Brain (tissue), 1 donor: ENCODE data around the gene COL21A1.

DNA sequence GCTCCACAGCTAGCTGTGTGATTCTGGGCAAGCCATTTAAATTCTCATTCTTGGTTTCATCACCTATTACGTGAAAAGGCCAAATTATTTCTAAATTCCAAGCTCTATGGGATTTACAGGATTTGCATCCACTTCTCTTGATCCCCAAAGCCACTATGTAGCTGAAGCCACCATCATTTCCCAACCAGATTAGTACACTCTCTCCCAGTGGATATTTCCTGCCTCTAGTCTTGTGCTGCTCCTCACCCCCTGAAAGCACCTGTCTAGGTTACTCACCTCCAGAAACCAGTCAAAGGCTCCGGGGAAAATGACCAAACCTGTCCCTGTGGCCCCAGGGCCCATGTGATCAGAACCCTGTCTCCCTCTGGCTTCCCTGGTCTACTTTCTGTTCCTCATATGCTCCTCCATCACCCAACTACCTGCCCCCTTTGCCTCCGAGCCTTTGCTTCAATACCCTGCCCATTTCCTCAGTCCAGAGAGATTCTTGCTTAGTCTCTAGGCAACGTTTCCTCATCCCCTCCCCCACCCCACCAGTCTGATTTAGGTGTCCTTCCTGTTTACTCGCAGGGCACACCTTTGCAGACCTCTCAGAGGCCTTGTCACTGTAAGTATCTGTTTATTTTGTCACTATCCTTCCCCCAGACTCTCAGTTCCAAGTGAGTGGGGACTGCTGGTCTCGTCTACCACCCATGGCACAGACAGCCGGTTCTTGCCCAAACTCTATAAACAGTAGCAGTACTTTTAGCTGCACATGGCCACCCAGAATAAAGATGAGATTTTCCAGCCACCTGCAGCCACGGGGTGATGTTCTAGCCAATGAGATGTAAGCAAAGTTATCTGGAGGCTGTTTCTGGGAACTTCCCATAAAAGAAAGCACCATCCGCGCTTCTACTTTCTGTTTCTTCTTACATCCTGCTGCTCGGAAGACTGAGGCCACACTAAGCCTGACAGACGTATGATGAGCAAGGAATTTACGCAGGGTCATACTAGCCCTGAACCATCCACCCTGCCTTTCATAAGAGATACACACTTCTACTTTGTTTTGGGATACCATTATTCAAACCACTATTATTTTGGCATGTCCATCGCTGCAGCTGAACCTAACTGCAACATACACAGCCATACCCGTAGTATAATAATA lies 13.4 kb downstream of the ELOVL5 start:
- RRBS: no CpG with 5 or more reads among the region's 15 CpGs

- RRBS: no CpG with 5 or more reads among the region's 3 CpGs
Measured at GRCh38 chr6:53464731-53465054, 80.2 kb downstream of the GCLC start.

GRCh38 chr6:53500020-53500713 lies 44.7 kb downstream of the GCLC start:
- RRBS: no CpG with 5 or more reads among the region's 5 CpGs

DNA sequence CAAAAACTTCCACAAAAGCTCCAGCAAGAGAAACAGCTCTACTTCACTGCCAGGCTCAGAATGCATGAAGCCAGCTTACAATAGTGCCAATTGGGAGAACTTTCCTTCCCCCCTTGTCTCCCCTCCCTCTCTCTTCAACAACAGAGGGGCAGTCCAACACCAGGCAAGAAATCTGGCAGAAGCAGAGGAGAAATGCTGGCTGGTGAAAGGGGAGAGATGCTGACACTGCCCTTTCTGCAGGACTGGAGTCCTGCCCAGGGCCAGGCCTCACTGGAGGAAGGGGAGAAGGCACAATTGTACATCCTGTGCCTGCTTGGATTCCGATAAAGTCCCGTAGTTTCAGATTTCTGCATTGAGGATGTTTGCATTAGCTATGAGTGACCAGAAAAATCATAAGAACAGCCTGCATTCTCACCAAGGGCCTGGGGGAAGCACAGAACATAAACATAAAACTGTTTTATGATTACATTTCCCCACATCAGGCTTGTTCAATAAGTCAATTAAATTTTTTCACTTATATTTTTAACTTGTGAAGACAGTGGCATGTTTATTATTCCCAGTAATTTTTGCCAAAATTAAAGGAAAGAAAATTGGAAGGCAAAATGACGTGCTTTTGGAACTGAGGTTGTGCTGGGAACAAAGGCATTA lies 148.7 kb downstream of the LRRC1 start:
- RRBS: no CpG with 5 or more reads among the region's 3 CpGs

DNA sequence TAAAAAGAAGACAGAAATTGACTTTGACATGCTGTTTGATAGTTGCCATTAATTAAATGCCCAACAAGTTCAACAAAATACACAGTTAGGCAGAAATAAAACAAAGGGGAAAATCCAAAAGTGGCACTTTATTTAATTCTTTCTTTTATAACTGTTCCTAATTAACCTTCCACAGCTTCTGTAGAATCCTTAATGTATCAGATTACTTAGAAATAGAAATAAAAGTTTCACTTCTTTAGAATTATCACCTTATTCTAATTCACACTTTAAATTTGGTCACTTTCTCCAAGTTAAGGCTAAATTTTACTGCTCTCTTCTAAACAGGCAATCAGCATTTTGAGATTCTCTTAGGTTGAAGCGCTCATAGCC lies 44.0 kb upstream of the MLIP start:
- RRBS: no CpG with 5 or more reads among the region's 1 CpG

DNA sequence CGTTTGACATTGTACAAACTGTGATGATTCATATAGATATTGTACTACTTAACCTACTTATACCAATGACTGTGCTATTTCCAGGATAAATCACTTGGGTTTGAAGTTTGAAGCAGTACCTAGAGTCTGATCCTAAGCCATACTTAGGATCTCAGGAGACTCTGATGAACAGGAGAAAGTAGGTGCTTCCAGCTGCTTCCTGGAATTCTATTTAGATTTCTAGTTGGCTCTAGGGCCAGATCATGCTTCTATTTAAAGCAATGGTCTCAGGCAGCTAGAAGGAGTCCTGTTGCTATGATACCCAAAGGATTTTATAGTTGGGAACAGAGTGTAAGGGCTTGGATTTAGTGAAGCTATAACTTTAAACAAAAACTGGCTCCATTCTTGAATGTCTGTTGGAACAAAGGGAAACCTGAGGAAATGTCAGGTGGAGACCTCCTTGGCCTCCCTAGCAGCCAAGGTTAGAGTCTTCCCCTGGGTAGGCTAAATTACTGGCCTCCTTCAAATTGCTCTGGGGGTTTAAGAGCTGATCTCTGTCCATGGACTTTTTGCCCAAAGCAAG lies 52.3 kb upstream of the TINAG start:
- RRBS: no CpG with 5 or more reads among the region's 1 CpG

- RRBS: no CpG with 5 or more reads among the region's 1 CpG
Measured at GRCh38 chr6:54307159-54307394, 1.2 kb upstream of the TINAG start.

- RRBS: 9% methylated on average over 4 of the region's 26 CpGs
Measured at GRCh38 chr6:54846924-54847325, 354 bp downstream of the FAM83B start.

- RRBS: 3% methylated on average over 6 of the region's 29 CpGs
Measured at GRCh38 chr6:56247239-56247900, at the start of gene COL21A1. COL21A1 (minus strand) TSS chr6:56247580.

DNA sequence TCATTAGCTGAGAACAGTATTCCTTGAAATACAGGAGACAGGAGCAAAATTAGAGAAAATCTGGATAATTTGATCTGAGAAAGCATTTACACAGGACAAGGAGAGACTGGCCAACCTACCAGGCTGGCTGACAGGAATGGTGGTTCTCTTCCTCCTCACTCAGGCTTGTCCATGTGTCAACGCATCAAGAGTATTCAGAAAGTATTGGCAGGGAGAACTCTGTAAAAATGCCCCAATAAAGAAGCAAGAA lies 124.8 kb upstream of the COL21A1 start:
- RRBS: no CpG with 5 or more reads among the region's 1 CpG

DNA sequence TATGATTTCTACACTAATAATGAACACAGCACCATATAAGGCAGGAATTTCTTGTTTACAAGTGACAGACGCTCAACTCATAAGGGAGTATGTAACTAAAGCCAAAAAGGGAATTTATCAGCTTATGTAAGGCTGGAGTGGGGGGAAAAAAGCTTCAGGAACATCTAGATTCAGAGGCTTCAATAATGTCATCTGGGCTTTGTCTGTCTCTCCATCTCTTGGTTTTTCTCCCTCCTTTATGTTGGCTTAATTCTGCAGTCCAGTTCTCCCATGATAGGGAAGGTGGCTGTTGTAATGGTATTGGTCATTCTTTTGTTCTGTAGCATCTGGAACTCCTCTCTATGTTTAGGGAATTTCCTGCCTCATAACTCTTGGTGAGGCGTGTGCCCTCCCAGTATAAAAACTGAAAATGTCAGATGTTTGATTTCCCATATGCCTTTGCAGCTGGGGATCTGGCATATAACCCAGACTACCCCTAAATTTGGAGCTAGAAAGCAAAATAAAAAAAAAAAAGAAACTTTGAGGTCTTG lies 125.2 kb upstream of the COL21A1 start:
- RRBS: no CpG with 5 or more reads among the region's 2 CpGs

DNA sequence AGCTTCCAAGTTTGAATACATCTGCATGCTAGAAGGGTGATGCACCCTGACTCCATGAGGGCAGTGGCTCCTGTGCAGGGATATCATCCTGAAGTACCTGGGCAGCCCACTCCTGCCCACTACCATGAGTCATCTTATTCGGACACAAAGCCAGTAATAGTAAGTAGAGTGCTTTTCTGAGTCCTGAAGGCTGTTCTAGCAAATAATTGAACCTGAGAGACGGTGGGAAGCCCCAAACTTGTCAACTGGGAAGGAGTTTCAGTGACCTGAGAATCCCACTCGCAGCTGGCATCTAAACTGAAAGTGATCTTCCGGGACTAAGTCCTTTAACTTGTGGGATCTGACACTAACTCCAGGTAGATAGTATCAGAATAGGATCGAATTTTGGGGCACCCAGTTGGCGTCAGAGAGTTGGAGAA lies 152.9 kb upstream of the COL21A1 start:
- RRBS: no CpG with 5 or more reads among the region's 6 CpGs

GRCh38 chr6:56510868-56511724 lies 263.7 kb upstream of the COL21A1 start:
- RRBS: no CpG with 5 or more reads among the region's 4 CpGs

DNA sequence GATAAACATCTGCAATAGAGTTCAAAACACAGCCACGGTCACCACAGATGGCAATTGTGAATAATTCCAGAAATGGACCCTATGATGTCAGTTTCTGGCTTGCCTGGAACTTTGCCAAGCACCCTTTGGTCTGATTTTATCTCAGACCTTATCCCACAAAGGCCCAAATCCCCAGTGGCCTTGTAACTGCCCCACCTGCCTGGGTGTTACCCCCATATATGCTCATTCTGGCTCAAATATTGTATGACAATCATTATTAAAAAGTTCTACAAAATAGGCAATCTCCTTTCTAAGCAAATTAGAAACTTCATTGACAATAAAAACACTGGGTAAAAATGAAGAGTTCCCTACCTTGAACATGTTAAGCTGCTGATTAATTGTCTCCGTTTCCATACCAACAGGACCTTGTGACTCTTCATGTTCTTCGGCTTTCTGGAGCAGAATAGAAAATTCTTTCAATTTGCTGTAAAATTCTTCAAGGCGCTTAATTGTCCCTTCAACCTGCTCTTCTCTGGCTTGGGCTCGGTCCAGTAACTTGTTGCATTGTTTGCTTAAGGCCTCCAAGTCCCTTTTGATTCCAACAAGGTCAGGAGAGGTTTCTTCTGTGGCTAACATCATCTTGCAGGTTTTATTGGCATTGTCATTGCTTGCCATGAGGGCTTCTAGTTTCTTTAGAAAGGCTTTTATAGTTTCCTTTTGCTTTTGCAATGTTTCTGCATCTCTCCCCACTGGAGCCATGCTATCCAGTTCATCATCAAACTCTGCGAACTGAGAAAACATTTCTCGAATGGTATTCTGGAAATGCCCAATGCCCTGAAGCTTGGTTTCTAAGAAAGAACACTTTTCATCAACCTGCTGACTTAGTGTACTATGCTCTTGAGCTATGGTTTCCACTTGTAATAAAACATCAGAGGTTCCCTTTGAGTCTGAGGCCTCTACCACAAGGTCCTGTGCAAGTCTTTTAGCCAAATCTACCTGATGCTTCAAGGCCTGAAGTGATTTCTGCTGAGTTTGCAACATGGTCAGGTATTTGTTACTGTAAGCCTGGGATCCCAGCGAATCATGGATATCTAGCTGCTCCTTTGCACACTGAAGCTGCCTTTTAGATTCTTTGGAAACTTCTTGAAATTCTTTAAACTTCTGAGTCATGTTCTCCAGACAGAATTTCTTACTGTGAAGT lies 304.8 kb upstream of the COL21A1 start:
- RRBS: no CpG with 5 or more reads among the region's 8 CpGs

DNA sequence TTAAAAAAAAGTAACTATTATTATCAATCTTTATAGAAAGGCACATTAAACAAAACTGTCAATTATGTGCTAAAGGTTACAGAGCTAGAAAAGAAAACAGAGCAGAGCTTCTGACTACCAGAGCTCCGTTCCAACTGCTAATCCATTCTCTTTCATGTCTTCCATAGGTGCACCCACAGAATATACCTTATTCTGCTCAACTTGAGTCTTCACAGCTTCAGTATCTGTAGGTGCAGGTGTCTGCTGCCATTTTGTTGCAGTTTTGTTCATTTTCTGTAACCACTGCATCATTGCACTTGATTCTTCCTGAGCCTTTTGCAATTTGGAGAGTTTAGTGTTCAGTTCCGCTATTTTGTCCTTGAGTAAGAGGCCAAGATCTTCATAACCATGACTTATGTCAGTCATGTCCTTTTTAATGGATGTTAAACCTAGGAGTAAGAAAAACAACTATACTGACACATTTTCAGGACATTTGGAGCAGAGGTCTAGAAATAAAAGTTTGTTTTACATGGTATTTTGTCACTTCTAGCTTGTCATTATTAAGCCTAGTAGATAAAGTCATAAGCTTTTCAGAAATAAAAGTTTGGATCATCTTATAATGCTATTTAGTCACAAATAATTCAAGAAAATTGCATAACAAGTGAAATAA lies 313.9 kb upstream of the COL21A1 start:
- RRBS: no CpG with 5 or more reads among the region's 2 CpGs

DNA sequence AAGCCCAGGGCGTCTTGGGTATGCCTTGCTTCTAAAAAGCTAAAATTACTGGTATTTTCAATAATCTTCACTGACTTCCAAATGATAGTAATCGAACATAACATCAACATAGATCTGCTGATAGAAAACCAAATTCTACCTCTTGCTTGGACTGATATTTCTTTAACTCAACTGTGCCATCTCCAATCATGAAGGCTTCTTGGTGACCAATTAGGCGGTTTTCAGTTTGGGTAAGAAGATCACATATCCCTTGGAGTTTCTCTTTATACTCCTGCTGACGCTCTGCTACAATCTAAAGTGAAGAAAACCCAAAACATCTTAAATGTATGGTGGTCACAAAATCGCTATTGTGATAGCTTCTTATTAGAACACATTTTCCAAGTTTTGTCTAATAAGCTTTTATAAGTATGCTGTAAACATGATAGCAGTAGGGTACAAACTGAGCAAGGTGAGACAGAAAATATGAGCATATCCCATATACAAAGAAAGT lies 352.6 kb upstream of the COL21A1 start:
- RRBS: no CpG with 5 or more reads among the region's 5 CpGs

DNA sequence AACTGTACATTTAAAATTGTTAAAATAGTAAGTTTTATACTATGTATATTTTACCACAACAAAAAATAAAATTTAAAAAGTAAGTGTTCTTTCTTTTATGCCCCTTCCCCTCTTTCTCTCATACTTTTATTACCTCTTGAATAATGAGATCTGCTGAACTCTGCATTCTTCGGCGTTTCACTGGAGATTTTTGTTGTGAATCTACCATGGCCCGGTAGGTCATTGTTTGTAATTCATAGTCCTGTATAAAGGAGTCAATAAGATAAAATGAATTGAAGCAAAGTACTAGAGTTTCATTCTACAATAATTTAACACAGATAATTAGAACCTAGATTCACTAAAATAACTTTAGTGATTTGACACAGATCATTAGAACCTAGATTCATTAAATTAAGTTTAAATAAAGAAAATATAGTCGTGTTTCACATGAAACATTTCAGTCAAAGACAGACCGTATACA lies 329.6 kb downstream of the DST start:
- RRBS: no CpG with 5 or more reads among the region's 5 CpGs

GRCh38 chr6:56653670-56653967 lies 301.0 kb downstream of the DST start:
- RRBS: no CpG with 5 or more reads among the region's 3 CpGs

- RRBS: no CpG with 5 or more reads among the region's 2 CpGs
Measured at GRCh38 chr6:56688947-56689418, 265.6 kb downstream of the DST start.

GRCh38 chr6:56759596-56759905 lies 195.1 kb downstream of the DST start:
- RRBS: no CpG with 5 or more reads among the region's 2 CpGs